Mesenchymal stem cell of Wharton's jelly (primary cell): ENCODE measurements around the genes TMEM233, RAB35, GATC and RNF10.

GRCh38 chr12:119198395-119198902 is 19.7 kb downstream of the HSPB8 start:
- CAGE, long polyA plus RNA: no peak

GRCh38 chr12:119203974-119204534 is 25.3 kb downstream of the HSPB8 start:
- CAGE, long polyA plus RNA: no peak

DNA sequence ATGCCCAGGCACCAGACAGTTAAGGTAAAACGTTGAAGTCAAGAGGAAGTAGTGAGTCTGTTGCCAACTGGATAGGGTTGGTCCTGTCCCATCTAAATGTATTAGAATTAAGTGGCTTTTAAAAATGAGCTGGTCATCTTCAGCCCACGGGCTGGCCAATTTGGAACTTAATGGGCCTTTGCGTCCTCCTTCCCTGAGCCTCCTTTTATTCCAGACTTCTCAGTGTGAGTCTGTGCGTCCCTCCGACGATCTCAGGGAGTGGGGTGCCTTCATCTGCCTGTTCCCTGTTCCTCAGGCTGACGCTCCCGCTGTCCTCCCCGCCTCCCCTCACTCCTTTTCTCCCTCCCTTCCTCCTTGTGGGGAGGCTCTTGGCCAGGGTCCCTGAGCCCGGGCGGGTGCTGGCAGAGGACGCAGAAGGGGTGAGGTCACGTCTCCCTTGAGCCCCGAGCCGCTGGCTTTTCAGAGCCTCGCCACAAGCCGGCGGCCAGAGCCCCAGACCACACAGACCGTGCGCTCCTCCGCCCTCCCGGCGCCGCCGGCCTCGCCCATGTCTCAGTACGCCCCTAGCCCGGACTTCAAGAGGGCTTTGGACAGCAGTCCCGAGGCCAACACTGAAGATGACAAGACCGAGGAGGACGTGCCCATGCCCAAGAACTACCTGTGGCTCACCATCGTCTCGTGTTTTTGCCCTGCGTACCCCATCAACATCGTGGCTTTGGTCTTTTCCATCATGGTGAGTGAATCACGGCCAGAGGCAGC is at the start of gene TMEM233:
TSS of gene TMEM233 (plus strand) at position 473 of the 759 bp plus-strand sequence.
- CAGE, long polyA plus RNA: no peak

DNA sequence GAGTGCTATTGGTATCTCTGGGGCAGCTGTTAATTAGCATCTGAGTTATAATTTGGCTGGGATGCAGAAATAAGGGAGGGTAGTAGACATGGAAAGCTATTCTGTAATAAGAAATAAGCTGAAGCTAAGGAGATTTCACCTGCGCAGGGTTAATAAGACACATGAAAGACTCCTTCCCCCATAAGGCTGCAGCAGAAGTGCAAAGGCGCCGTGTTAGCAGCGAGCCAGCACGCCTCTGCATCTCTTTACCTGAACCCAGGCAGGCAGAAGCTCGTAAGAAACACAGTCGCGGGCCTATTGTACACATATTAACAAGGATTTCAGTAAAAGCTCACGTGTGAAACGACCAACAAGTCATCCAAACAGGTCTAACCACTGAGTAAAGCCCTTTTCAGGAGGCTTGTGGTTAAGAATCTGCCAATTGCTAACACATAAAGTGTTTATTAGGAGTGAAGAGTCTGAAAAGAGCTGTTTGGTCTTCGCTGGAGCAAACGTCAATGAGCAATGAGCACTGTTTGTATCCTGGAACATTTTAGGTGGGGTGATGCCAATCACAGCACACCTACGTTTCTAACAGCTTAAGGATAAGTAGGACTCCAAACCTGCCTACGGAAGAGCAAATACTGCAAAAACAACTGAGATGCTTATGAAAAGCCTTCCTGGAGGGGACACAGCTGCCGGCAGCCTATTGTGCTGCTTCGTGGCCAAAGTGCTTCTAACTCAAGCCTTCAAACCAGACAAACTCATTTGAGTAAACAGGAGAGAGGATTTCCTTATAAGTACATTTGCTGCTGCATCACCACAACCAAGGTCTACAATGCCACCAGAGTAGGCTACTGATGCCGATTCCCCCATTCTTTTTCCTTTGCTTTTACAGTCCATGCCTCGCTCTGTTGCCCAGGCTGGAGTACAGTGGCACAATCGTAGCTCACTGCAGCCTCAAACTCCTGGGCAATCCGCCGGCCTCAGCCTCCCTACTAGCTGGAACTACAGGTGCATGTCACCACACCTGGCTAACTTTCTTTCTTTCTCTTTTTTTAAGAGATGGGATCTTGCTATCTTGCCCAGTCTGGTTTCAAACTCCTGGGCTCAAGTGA is 43.2 kb downstream of the PRKAB1 start:
- CAGE, long polyA plus RNA: no peak

DNA sequence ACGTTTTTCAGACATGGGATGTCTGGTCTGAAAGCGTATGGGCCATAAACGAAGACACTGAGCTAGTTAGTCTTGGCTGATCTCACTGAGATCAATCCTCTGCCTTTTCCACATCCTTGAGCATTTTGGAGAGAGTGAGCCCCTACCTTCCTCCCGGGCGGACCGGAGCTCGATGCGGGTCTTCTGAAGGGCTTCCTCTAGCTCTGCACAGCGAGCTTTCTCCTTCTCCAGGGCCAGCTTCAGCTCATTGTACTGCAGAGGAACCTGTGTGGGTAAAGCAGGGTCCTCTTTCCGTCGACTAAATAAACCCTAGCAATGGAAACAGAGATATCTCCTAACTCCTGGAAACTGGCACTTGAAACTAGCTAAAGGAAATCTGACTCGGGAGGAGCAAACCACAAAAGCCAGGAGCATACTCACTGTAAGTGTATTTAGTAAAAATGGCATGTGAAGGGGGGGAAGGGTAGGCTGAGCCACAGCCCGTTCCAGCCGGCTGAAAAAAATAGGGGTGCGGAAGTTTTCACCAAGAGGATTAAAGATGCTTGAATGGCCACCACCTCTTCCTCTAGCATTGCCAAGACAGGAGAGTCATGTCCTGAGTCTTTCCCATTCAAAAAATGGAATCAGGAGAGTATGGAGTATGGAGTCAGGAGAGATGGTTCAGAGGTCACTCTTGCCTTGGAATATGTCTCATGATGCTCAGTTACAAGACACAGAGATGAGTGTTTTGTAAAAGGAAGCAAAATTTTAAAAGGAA is 50.8 kb downstream of the PRKAB1 start:
- CAGE, long polyA plus RNA: no peak

DNA sequence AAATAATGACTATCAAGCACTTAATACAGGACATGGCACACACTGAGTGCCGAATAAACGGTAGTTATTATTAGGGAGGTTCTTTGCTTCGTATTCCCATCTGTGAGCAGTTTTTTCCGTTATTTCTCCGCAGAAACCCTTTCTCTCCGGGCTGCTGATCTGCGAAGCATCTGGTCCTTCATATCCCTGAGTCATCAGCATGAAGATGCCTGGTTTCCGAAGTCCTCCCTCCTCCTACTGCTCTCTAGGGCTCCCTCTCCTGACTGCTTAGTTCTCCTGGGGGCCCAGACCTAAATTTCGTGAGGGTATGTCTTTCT is 737 bp upstream of the BICDL1 start:
- CAGE, long polyA plus RNA: no peak

DNA sequence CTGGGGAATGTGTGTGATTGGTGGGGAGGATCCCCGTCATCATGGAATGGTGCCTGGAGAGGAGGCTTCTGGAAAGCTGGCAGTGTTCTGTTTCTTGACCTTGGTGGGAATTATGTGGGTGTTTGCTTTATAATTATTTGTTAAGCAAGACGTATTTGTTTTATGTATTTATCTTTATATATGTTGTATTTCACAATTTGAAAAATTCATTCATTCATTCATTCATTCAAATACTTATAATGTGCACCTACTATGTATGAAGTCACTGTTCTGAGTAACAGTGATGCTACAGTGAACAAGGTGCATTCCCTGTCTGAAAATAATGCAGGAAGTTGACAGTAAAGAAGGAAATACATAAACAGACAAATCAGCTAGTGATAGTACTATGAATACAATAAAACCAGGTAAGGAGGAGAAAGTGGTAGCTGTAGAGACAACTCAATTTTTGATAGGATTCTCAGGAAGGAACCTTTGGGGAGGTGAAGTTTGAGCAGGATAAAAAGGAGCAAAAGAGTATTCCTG is 17.2 kb downstream of the BICDL1 start:
- CAGE, long polyA plus RNA: no peak

GRCh38 chr12:120069239-120069860 is 47.2 kb downstream of the RAB35 start:
- CAGE, long polyA plus RNA: no peak

GRCh38 chr12:120092723-120093720 is 23.5 kb downstream of the RAB35 start:
- CAGE, long polyA plus RNA: no peak

GRCh38 chr12:120114945-120115943 is 1.3 kb downstream of the RAB35 start:
- CAGE, long polyA plus RNA: no peak

- CAGE, long polyA plus RNA: no peak
Observed at GRCh38 chr12:120116556-120117041, at the start of gene RAB35. RAB35 (minus strand) TSS chr12:120116753.

DNA sequence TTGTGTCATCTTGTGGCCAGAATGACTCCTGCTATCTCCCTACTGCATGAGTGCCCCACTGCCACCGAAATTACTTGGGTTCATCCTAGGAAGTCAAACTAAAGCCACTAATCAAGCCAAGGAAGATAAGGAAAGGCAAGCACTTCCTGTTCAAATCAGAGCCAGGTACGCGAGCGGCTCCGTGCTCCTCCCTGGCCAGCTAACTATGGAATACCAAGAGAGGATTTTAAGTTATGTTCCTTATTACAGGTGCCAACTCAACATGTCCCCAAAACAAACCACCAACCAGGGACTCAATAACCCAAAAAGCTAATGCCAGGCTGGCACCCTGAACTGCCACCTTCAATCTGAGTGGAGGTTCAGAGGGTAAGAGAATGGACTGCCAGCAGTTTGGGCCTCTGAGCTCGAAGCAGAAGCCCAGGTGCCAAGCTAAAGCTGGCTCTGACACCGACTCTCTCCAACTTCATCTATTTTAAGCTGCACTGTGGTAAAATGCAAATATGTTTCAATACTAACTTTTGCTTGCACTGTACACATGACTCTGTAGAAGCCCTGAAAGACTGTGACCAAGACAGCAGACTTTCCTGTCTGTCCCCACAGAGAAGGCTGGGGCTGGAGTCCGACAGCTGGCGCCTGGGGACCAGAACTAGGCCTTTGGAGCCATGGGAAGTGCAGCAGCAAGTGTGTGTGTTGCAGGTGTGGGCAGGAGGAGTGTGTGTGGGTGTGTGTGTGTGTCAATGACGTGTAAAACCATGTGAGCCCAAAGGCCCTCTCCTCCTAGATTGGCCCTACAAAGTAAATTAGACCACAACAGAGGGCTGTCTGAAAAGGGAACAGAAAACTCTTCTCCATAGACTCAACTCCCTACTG is 16.2 kb upstream of the RAB35 start:
- CAGE, long polyA plus RNA: no peak

DNA sequence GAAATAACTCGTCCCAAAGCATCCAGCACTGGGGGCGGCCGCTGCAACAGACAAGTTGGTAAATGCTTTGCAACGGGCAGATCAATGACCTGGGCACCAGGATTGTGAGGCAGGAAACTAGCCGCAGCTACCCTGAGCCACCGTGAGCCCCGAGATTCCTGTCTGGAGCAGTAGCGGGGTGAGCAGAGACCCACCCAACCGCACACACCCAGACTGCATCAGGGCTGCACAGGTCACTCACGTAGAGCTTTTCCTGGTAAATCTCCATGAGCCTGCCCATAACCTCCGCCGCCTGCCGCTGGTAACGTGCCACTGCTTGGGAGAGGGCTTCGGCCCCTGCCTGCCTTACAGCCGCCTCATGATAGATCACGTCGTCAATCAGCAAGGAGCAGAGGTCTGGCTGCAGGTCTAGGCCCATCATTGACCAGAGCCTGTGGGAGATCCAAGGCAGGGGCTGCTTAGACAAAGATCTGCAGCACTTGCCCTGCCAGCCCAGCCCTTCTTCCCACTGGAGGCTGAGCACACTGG is 38.5 kb upstream of the RAB35 start:
- CAGE, long polyA plus RNA: no peak

- CAGE, long polyA plus RNA: no peak
Observed at GRCh38 chr12:120194096-120194622, 356 bp downstream of the GCN1 start.

GRCh38 chr12:120225685-120226818 is 25.1 kb upstream of the RPLP0 start:
- CAGE, long polyA plus RNA: no peak

- CAGE, long polyA plus RNA: no peak
Observed at GRCh38 chr12:120261961-120263020, 3.2 kb downstream of the PXN start.

GRCh38 chr12:120308680-120308942 is 6.5 kb downstream of the SIRT4 start:
- CAGE, long polyA plus RNA: no peak

- CAGE, long polyA plus RNA: start-site peak on the minus strand at chr12:120446348-120446390, 285 and 364 reads in 2 replicates
Observed at GRCh38 chr12:120446275-120447289, at the start of gene GATC. GATC (plus strand) TSS chr12:120446444.

GRCh38 chr12:120456352-120457486 is 10.5 kb downstream of the GATC start:
- CAGE, long polyA plus RNA: no peak

DNA sequence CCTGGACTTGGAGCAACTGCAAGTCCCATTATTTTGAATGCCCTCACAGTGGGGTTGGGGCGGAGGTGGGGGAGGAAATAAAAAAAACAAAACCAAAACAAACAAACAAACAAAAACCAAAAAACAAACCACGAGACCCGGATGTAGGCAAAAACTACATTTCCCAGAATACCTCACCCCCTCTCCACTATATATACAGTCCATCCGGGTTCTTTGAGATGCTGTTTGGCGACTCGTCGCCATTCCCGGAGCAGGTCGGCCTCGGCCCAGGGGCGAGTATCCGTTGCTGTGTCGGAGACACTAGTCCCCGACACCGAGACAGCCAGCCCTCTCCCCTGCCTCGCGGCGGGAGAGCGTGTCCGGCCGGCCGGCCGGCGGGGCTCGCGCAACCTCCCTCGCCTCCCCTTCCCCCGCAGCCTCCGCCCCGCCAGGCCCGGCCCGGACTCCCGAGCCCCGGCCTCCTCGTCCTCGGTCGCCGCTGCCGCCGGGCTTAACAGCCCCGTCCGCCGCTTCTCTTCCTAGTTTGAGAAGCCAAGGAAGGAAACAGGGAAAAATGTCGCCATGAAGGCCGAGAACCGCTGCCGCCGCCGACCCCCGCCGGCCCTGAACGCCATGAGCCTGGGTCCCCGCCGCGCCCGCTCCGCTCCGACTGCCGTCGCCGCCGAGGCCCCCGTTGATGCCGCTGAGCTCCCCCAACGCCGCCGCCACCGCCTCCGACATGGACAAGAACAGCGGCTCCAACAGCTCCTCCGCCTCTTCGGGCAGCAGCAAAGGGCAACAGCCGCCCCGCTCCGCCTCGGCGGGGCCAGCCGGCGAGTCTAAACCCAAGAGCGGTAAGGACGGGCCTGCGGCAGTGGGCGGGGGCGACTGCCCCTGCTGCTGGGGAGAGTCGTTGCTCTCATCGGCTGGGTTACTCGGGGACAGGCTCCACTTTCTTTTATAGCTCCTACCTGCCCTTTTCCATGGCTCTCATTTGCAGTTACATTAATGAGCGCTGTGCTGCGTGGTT is at the start of gene RNF10:
TSS of gene RNF10 (plus strand) at position 221 of the 1,009 bp plus-strand sequence.
- CAGE, long polyA plus RNA: no peak